Calu3 (cell line): ENCODE data around the genes PAX4 and LEP.

- PRO-cap = no peak
These were observed at the start of gene PAX4 for GRCh38 chr7:127617921-127618541. Gene PAX4, minus strand, starts transcription at chr7:127618142.

DNA sequence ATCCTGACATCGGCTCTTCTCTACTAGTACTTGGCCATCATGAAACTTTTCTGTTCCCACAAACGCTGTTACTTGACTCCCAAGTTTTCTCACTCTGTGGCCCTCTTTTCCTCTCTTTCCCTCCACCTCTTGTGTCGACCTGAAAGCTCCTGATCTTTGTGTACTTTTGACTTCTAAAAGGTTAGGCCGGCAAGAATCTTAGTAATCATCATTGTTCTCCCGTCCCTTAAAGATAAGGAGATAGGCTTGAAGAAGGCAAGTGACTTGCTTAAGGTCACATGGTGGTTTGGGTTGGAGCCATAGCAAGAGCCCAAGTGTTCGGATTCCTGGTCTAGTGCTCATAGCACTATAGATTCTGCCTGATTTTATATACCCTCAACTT, 823 bp downstream of the SND1 start:
- PRO-cap = unidirectional peak, minus-strand start at position 234 of the sequence

- PRO-cap = no peak
These were observed 98.9 kb downstream of the LRRC4 start for GRCh38 chr7:127932192-127932791.

GRCh38 chr7:127933491-127934732, 97.3 kb downstream of the LRRC4 start:
- PRO-cap = no peak

- PRO-cap = no peak
These were observed 27.5 kb downstream of the LRRC4 start for GRCh38 chr7:128003602-128004206.

GRCh38 chr7:128033275-128033481, 1.9 kb upstream of the LRRC4 start:
- PRO-cap = no peak

DNA sequence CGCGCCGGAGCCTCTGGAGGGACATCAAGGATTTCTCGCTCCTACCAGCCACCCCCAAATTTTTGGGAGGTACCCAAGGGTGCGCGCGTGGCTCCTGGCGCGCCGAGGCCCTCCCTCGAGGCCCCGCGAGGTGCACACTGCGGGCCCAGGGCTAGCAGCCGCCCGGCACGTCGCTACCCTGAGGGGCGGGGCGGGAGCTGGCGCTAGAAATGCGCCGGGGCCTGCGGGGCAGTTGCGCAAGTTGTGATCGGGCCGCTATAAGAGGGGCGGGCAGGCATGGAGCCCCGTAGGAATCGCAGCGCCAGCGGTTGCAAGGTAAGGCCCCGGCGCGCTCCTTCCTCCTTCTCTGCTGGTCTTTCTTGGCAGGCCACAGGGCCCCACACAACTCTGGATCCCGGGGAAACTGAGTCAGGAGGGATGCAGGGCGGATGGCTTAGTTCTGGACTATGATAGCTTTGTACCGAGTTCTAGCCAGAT, at the start of gene LEP:
TSS of gene LEP (plus strand) at position 287 of the 477 bp plus-strand sequence.
- PRO-cap = no peak

- PRO-cap = no peak
These were observed 15.4 kb downstream of the LEP start for GRCh38 chr7:128256403-128256975.

GRCh38 chr7:128338483-128339064, 5.1 kb downstream of the RBM28 start:
- PRO-cap = no peak

DNA sequence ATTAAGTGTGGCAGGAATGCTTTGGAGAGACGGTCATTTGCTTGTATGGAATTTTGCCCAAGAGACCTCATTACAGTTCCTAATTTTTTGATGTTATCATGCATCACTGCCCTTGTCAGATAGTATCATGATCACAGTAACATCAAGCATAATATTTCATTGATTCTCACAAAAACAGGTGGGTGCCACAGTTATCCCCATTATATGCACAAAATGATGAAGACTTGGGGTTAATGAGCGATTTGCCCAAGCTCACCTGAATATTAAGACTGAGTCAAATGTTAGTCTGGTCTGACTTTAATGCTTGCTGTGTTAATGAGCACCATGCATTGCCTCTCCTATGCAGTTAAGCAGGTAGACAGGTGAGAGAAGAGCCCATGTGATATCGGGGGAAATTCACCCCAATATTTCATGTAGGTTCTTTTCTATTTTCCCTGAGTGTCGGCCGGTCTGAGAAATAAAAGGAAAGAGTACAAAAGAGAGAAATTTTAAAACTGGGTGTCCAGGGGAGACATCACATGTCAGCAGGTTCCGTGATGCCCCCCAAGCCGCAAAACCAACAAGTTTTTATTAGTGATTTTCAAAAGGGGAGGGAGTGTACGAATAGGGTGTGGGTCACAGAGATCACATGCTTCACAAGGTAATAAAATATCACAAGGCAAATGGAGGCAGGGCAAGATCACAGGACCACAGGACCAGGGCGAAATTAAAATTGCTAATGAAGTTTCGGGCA, 42.2 kb upstream of the GARIN1A start:
- PRO-cap = no peak

- PRO-cap = no peak
These were observed 16.9 kb downstream of the CALU start for GRCh38 chr7:128755747-128756833.

- PRO-cap = no peak
These were observed 16.9 kb downstream of the OPN1SW start for GRCh38 chr7:128758528-128759314.

- PRO-cap = no peak
These were observed 2.1 kb downstream of the OPN1SW start for GRCh38 chr7:128773508-128773933.

DNA sequence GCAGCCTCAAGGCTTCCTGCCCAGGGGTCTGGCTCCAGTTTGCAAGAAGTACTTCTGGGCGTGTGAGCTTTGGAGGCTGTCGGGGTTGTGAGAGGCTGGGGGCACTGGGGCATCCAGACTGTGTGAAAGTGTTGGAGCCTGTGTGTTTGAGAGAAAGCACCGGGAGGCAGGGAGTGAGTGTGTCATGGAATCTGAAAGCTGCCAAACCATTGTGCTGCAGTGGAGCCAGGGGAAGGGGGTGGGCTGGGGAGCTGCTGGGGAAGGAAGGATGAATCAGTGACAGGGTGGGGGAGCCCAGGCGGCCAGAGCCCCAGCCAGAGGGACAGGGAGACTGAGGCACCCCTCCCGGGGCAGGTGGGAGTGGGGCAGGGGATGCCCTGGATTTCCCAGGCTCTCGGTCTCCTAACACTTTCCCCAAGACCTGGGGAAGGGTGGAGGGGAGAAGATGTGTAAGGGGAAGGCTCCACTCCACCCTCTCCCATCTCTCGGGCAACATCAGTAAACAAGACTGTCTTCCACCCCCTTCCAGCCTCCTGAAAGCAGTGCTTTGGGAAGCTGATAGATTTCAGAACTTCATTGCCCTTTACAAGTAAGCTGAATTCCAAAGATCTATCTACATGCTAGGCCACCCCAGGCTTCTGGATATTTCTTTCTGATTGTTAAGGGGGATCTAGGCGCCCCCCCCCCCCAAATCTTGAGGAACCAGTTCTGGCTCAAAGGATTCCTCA, 3.6 kb downstream of the FLNC start:
- PRO-cap = no peak

GRCh38 chr7:128867263-128867718, 1.2 kb downstream of the ATP6V1FNB start:
- PRO-cap = no peak

DNA sequence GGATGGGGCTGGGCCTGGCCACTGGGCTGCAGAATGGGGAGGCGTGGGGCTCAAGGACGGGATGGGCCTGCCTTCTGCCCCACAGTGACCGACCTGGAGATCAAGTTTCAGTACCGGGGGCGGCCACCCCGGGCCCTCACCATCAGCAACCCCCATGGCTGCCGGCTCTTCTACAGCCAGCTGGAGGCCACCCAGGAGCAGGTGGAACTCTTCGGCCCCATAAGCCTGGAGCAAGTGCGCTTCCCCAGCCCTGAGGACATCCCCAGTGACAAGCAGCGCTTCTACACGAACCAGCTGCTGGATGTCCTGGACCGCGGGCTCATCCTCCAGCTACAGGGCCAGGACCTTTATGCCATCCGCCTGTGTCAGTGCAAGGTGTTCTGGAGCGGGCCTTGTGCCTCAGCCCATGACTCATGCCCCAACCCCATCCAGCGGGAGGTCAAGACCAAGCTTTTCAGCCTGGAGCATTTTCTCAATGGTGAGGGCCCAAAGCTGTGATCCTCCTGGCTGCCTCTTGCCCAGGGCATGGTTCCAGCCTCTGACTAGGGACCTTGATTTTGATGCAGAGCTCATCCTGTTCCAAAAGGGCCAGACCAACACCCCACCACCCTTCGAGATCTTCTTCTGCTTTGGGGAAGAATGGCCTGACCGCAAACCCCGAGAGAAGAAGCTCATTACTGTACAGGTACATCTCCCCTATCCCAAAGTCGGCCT, 10.1 kb downstream of the IRF5 start:
- PRO-cap = no peak

DNA sequence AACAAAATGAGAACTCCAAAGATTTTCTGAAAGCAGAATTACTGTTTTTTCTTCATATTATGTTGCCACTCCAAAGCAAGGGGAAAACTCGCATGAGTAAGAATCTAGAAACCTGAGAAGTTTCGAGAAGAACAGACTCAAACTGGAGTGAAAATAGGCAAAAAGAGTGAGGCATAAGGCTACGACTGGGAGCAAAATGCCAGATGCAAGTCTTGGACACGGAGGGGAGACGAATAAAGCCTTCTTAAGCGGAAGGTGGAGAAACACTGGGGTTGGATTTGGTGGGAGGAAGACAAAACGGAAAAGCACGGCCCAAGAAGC, 911 bp downstream of the TNPO3 start:
- PRO-cap = no peak

- PRO-cap = no peak
These were observed 18.2 kb upstream of the TSPAN33 start for GRCh38 chr7:129126152-129126918.

- PRO-cap = no peak
These were observed 92.6 kb upstream of the STRIP2 start for GRCh38 chr7:129341339-129342384.

DNA sequence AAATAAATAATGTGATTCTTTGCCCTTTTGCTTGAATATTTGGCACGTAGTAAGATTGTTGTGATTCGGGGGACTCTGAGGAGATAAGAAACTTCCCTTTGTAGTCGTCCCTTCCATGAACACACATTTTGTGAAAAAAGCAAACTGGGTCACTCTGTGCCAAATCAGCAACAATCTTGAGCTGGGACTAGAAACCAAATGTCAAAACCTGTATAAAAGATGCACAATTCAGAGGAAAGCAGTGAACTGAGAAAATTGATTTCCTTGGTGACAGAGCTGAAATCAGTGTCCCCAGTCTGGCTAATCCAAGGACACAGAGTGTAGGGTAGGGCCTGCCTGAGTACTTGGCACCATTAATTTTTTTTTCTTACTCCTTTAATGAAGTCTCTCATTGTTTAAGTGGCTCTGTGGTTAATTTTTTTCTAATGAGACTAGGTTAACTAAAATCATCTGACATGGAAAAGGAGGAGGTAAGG, 59.2 kb upstream of the STRIP2 start:
- PRO-cap = bidirectional peak, plus-strand start outside the sequence, minus-strand start at position 320 of the sequence